Neural crest cell (in vitro differentiated cells): ENCODE measurements around the genes PNLIPRP1, PDZD8 and RAB11FIP2.

DNA sequence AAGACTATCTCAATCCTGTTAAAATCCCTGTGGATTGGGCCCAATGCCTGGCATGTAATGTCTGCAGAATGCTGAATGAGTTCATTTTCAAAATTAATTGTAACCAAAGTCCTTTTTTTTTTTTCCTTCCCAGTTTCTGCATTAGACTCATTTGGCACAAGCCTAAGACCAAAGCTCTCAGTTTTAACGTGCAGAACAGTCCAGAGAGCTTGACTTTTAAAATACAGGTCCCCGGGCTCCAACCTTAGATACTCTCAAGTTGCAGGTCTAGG lies 105.6 kb downstream of the GFRA1 start:
- PRO-cap, result no peak

- PRO-cap, result no peak
Measured at GRCh38 chr10:116211587-116212103, 61.4 kb downstream of the GFRA1 start.

- PRO-cap, result no peak
Measured at GRCh38 chr10:116216672-116217146, 56.3 kb downstream of the GFRA1 start.

DNA sequence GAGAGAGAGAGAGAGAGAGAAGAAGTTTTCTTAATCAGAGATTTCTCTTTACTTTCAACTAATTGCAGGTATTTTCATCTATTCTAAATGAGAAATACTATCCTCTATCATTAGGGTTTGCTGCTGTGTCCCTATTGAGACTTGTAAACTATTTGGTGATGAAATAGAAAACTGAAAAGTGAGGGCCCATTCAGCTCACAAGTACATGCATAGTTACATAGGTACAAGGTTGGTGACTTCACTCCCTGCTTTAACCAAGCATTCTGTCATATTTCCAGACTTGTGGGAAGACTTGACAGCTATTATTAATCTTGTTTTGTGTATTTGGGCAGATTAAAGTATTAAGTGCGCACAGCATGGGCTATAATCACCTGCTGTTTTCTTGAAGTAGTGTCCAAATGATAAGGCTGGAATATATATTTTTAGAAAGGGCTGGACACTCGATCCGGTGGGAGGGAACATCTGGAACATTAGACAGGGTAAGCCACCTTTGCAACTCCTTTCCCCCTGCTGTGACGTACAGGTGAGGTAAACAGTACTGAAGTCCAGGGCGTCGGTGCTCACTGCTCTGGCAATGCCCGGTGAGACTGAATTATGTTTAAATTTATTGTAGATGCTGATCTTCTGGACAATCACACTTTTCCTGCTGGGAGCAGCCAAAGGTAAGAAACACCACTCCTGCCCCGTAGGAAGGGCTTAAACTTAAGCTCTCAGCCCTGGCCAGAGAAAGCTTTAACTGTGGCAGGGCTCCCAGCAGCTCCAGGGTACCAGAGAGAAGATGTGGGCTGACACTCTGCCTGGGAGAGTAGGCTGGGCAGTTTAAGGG lies at the start of gene PNLIPRP1:
PNLIPRP1 (plus strand) TSS at position 443 of the 826 bp plus-strand sequence.
- PRO-cap, result no peak

- PRO-cap, result no peak
Measured at GRCh38 chr10:117309317-117309909, 65.8 kb downstream of the PDZD8 start.

GRCh38 chr10:117374970-117375860 lies at the start of gene PDZD8:
Gene PDZD8, minus strand, starts transcription at chr10:117375440.
- PRO-cap, result bidirectional peak, plus-strand start at chr10:117375084, minus-strand start at chr10:117374836; bidirectional peak, plus-strand start at chr10:117375550, minus-strand start at chr10:117375440; bidirectional peak, plus-strand start at chr10:117375806, minus-strand start at chr10:117375808

DNA sequence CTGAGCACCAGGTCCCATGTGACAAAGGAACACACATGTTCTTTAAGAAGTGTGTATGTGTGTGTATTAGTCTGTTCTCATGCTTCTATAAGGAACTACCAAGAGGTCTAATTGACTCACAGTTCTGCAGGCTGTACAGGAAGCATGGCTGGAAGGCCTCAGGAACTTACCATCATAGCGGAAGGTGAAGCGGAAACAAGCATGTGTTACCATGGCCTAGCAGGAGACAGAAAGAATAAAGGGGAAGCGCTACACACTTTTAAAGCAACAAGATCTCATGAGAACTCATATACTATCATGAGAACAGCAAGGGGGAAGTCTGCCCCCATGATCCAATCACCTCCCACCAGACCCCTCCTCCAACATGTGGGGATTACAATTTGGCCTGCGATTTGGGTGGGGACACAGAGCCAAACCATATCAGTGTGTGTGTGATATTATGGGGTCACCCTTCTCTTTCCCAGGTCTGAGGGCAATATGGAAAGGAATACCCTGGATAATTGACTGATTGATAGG lies 22.9 kb upstream of the PDZD8 start:
- PRO-cap, result no peak

GRCh38 chr10:117533868-117534708 lies 8.5 kb upstream of the EMX2 start:
- PRO-cap, result no peak

DNA sequence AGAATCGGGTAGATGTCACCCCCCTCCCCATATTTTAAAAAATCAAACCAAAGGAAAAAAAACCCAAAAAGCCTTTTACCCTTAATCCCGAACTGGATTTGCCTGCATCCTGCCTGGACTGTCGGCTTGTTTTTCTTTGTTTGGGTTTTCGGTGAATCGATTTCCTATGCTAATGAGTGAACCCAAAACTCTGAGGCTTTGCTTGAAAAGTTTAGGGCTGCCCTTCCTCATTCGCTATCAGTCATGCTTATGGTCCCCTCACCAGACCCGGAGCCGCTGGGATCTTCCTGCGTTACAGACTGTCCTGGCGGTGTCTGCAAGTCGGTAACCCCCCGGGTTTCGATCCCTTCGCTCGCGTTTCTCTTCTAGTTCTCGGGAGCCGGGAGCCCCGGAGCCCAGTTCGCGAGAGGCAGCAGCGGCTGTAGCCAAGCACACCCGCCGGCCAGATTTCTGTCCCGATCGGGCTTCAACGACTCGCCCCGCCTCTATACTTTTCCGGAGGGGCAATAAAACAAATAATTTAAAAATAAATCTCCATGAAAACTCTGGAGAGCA lies 2.2 kb downstream of the EMX2 start:
- PRO-cap, result no peak

GRCh38 chr10:117838801-117839046 lies 208.0 kb downstream of the RAB11FIP2 start:
- PRO-cap, result bidirectional peak, plus-strand start at chr10:117838885, minus-strand start at chr10:117838883

DNA sequence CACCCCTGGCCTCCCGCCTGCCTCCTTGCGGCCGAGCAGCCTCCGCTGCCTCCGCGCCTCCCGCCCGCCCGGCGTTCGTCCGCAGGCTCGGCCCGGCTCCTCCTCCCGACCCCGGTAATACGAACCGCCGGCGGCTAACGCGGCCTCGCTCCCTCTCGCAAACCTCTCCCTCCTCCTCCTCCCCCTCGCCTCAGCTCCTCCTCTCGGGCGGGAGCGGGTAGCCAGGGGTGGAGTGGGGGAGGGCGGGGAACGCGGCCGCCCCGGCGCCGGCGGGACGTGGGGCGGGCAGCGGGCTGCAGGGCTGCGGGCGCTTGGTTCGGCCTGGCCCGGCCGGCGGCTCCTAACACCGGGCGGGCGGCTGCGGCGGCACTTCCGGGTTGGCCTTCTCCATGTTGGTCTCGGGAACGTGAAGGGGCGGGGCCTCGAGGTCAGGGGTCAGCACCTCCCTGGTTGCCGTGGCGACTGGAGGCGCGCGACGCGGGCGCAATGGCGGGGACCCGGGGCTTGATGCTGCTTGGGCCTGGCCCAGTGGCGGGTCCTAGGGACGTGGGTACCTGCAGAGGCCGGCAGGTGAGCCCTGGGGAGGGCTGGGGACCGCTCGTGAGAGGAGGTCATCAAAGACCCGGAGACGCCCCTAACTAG lies at the start of gene RAB11FIP2:
RAB11FIP2 (minus strand) TSS at position 408 of the 642 bp plus-strand sequence.
- PRO-cap, result bidirectional peak, plus-strand start at position 484 of the sequence, minus-strand start at position 408 of the sequence

DNA sequence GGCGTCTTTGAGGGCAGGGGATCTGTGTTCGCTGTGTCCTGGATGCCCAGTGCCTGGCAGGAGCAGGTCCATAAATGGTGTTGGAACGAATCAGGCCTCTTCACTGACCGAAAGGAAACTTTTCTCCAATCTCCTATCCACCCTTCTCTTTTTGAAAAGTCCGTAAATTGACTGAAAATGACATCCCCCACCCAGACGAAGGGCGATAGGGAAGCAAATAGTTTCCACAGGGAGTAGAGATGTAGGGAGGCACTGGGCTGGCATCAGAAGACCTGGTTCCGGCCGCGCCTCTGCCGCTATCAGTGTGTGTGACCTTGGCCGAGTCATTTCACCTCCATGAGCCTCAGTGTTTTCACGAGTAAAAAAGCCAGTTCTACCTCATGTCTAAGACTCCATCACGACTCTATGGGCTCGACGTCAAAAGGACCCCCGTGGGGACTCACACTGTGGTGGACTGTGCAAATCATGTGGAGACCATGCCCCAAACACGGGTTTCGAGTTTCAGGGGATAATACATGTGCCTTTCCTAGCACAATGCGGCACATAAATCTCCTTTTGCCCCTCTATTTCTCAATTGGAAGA lies 526 bp upstream of the RAB11FIP2 start:
- PRO-cap, result no peak

- PRO-cap, result bidirectional peak, plus-strand start at chr10:118209479, minus-strand start at chr10:118209359
Measured at GRCh38 chr10:118209261-118209806, 132.8 kb downstream of the FAM204A start.

GRCh38 chr10:118778783-118779171 lies 24.0 kb upstream of the CACUL1 start:
- PRO-cap, result no peak

- PRO-cap, result no peak
Measured at GRCh38 chr10:119242197-119243051, 35.1 kb downstream of the GRK5 start.

- PRO-cap, result no peak
Measured at GRCh38 chr10:119243328-119243886, 36.0 kb downstream of the GRK5 start.

GRCh38 chr10:119284746-119285487 lies 77.5 kb downstream of the GRK5 start:
- PRO-cap, result no peak

GRCh38 chr10:119377837-119378405 lies 164.6 kb downstream of the RGS10 start:
- PRO-cap, result no peak

DNA sequence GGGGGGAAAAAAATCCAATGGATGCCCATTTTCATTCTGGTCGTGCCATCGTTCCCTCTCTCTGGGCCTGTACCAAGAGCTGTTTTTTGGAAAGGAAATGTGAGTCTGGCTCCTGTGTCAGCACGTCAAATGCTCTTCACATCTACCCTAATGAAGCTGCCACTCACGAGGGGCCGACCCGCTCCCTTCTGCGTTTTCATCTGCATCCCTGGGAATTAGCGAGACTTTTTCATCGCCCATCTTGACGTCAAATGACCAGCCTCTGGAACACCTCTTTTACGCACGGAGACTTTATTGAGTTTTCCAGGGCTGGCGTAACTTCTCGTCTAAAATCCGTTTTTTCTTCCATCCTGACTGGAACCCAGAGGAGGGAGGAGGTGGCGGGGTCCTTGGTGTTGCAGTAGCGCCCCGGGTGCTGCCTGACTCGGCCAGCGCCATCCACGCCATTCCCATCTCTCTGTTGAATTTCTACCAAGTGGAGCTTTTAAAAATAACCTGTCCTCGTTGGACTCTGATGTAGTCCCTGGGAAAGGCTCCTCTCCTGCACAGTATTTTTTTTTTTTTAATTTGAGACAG lies 156.0 kb downstream of the RGS10 start:
- PRO-cap, result no peak

GRCh38 chr10:119412071-119413235 lies 130.1 kb downstream of the RGS10 start:
- PRO-cap, result no peak